Parietal lobe (tissue), 2 donors: ENCODE results near the genes PUS7 and ATXN7L1.

- RAMPAGE, long total RNA = no peak
These were observed 64.5 kb downstream of the KMT2E start for GRCh38 chr7:105078519-105078867.

- RAMPAGE, long total RNA = no peak
These were observed 79.7 kb downstream of the SRPK2 start for GRCh38 chr7:105308951-105309399.

DNA sequence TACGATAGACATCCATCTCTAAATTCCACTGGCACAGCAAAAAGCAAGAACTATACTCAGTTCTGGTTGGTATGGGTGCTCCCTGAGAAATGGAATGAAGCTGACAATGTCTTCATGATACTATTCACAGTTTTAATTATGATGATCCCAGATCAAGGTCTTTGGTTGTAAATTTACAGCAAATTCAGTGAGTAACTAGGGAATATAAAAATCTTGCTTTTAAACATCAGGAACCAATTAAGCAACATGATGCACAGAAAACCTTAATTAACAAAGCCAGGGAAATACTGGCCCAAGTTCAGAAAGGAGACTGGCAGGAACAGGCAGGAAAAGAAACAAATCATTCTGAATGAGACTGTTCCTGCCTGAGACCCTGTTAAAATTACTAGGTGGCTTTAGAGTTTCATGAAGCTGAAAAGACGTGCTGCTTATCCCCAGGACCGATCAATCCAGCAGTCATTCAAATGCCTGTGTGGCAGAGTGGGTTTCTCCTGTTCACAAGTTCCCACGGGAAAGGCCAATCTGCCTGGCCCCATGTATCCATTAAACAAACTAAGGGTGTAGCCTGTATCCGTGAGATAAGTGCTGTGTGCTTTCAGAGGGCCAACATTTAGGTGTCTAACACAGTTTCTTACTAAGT lies 34.5 kb downstream of the PUS7 start:
- RAMPAGE, long total RNA = no peak

DNA sequence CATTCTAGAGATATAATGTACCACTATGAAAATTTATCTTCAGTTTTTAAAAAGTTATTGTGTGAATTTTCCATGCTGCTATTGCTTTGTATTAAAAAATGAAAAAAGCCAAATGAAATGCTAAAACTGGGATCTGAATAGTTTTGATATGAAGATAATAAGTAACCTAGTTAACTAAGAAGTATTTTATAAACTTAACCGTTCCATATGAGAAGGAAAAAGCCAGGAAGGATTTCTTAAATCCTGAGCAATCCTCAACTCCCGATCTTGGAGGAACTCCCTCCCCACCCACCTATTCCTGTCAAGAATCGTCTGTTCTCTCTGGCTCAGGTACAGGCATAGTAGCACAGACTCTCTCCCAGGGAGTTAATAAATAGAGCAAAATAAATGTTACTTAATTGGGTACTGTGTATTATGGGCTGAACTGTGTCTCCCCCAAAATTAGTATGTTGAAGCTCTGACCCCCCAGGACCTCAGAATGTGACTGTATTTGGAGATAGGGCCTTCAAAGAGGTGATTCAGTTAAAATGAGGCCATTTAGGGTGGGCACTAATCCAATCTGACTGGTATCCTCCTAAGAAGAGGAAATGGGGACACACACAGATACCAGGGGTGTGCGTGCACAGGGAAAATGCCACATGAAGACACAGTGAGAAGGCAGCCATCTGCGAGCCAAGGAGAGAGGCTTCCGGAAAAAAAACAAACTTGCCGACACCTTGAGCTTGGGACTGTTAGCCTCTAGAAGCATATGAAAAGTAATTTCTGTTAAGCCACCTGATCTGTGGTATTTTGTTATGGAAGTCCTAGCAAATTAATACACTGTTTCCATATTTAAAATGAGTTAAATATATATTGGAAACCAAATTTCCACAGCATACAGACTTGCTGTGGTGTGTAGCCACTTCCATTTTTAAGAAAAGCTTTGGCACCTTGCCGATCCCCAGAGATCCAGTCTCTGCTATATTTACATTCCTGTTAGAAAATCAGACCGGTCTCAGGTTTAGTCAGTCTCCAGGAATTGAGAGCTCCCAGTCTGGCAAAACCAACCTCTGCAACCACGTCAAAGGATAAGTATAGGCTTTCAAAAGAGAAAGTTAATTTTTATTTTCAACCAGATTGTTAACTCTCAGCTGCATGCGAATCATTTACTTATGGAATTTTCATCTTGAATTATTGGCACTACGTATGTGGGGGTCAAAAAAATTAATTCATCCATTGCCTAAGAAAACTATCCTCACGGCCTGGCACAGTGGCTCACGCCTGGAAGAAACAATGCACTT lies 28.5 kb downstream of the PUS7 start:
- RAMPAGE, long total RNA = no peak

GRCh38 chr7:105521384-105522574 lies at the start of gene PUS7:
TSS of gene PUS7 (minus strand) at chr7:105522271.
- RAMPAGE, long total RNA = start-site peak on the minus strand at chr7:105522194-105522281, 668 and 68 reads in 2 replicates

DNA sequence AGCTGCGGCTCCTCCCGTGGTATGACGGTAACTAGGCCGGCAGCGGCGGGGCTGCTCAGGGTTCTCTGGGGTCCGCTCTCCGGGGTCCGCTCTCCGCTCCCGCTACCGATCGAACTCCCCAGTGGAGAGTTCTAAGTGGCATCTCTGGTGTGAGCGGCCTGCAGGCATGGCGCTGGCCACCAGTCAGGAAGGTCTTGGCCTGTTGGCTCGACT lies 1.9 kb upstream of the EFCAB10 start:
- RAMPAGE, long total RNA = no peak

DNA sequence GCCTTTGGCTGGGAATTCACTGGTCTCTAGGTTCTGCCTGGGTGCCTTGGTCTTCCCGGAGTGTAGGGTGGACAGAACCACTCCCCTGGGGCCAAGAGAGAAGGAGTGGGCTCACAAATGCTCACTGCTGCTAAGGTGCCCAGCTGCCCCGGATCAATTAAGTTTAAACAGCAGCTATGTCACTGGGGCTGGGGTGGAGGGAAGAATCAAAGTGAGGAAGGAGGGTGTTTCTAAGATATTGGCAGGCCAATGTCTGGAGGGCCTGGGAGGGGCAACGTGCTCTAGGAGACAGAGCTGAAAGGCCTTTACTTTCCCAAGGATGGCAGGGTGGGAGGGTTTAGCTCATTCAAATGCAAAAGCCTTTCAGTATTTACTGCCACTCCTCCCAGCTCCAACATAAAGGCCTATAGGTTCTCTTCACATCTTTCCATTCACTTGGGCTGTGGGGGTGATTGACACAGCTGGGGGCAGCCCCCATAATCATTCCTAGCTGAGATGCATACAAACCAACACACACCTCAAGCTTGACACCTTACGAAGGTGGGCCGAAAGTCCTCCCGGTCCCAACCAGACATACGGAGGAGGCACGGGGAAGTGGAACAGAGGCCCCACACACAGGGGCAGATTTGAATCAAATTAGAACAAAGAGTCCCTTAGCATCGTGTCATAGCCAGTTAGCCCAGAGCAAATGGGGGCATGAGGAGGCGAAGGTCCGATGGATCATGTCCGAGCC lies 107.9 kb upstream of the EFCAB10 start:
- RAMPAGE, long total RNA = no peak

DNA sequence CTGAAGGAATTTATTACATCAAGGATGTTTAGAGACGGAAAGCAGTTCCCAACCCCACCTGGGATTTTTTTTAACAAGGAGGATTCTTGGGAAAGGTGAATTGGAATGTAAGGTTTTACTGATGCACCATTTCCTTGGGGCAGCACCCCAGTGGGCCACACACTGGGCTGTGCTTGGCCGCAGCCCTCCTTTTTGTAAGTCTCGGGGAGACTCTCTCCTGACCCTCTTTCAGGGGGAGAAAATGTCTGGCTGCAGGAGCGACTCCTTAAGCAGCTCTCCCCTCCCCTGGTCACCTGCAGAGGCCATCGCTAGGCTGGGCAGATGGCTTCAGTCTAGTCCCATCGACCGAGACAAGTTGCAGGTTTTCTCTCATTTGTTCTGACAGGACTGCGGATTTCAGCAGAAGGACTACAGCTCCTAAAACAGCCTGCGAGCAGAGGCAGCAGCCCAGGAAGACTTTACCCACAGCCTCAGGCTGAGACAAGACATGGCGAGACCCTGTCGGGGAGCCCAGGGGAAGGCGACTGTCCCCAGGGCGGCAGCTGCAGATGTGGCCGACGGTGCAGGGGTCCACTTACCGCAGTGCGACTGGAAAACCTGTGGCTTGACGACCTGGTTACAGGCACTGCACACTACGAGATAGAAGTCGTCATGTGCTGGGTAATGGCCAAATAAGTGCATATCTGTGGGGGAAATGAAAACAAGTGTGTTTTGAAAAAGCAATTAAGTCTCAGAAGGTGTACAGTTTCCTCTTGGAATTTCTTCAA lies 88.2 kb downstream of the ATXN7L1 start:
- RAMPAGE, long total RNA = no peak

DNA sequence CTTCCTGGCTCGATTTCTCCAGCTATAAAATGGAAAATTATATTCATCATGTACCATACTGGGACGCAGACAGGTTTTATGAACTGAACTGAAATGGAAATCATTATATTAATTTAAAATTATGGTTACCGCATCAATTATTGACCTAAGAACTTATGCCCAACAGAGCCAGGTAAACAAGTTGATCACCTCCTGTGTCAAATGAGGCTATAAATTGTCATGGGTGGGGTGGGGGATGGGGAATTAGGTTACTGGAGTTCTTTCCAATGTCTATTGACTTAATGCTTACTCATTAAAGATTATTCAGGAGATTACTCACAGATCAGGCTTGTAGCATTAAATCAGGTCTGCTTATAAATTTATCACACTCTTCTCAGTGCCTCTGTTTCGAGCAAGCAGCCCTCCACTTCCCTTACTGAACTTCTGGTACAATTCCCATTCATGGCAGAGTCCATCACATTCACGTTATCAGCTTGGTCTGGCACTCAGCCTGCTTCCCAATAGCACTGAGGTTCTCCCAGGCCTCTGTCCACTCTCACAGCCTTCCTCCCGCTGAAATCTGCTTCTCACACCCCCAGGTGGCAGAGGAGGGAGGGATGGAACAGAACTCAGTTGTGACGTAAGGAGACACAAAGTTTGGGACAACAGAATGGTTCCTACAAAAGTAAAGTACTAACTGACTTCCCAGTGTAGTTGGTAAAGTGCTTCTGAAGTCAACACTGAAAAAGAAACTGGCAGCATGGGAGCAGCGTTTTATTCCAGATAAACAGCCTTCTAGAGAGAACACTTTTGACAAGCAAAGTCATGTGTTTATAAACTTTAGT lies 81.7 kb downstream of the ATXN7L1 start:
- RAMPAGE, long total RNA = no peak

GRCh38 chr7:105876379-105876734 lies at the start of gene ATXN7L1:
TSS of gene ATXN7L1 (minus strand) at chr7:105876599.
- RAMPAGE, long total RNA = no peak

- RAMPAGE, long total RNA = no peak
These were observed 23.0 kb upstream of the CDHR3 start for GRCh38 chr7:105939998-105940450.

GRCh38 chr7:106064822-106065779 lies 47.0 kb downstream of the SYPL1 start:
- RAMPAGE, long total RNA = no peak

DNA sequence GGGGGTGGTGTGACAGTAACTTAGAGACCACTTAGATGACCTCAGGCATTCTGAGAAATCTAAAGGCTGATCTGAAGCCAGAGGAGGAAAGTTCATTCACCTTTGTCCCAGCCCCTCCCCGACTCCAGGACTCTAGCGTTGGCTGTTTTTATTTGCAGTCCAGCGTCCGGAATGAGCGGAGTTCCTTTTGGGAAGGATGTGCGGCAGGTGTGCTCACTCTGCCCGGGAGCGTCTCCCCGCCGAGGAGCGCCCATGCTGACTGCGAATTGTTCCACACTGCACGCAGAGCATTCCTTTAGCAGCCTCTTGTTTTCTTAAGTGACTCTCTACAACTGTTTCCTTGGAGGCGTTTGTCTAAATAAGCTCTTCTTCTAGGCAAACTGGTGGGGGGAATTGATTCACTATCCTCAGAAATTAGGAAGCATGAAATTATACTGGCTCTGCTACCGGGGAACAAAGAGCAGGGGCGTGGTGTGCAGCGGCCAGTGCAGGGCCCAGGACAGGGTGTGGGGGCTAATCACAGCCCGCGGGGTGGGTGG lies 46.3 kb downstream of the SYPL1 start:
- RAMPAGE, long total RNA = no peak

- RAMPAGE, long total RNA = no peak
These were observed 31.8 kb downstream of the SYPL1 start for GRCh38 chr7:106080128-106080904.

DNA sequence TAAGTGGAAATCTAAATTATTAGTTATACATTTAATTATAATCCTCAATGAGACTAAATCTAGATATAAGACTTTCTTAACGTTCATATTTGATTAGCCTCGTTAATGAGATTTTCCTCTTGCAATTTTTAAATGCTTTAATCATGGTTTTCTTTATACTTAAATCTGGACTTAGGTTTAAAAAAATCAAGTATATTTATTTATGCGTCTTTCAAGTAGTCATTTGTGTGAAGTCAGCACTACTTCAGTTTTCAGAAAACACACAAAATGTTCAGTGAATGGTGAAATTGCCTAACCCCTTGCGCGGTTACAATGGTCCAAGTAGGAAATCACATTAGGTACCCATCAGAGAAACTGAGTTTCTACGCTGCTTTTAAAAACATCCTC lies 1.3 kb downstream of the SYPL1 start:
- RAMPAGE, long total RNA = no peak

- RAMPAGE, long total RNA = no peak
These were observed 41.7 kb upstream of the SYPL1 start for GRCh38 chr7:106153841-106154155.

- RAMPAGE, long total RNA = no peak
These were observed 84.9 kb downstream of the NAMPT start for GRCh38 chr7:106199809-106200259.

GRCh38 chr7:106216306-106216833 lies 68.4 kb downstream of the NAMPT start:
- RAMPAGE, long total RNA = no peak

GRCh38 chr7:106276077-106276385 lies 8.8 kb downstream of the NAMPT start:
- RAMPAGE, long total RNA = no peak

- RAMPAGE, long total RNA = no peak
These were observed 6.7 kb downstream of the NAMPT start for GRCh38 chr7:106277965-106278701.